ENCODE measurements around a stretch of chr16.

GRCh38 chr16:82628712-82629349, 2.1 kb downstream of the CDH13 start:
- PRO-cap, result no peak
- RAMPAGE, long total RNA, 4 experiments, result no peak in any of the 4 experiments

DNA sequence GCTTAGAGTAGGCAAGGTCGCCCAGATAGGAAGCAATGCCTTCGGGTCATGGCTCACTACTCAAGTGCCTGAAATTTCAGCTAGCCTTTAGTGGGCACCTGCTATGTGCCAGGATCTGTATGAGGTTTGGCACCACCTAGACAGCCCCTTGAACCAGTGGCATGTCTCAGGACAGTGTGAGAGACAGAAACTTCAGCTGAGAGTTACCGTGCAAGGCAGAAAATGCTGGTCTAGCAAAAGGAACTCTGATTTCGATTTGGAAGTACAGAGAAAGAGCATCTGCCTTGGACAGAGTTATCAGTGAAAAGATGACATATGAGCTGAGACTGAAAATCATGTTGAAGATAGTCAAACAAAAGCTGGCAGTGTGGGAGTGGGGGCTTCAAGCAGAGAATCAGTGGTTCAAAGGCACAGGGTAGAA, 29.1 kb downstream of the CDH13 start:
- PRO-cap, result no peak
- RAMPAGE, long total RNA, 4 experiments, result no peak in any of the 4 experiments

- PRO-cap, result no peak
- RAMPAGE, long total RNA, 4 experiments, result no peak in any of the 4 experiments
These were observed 123.3 kb downstream of the CDH13 start for GRCh38 chr16:82750119-82750477.

DNA sequence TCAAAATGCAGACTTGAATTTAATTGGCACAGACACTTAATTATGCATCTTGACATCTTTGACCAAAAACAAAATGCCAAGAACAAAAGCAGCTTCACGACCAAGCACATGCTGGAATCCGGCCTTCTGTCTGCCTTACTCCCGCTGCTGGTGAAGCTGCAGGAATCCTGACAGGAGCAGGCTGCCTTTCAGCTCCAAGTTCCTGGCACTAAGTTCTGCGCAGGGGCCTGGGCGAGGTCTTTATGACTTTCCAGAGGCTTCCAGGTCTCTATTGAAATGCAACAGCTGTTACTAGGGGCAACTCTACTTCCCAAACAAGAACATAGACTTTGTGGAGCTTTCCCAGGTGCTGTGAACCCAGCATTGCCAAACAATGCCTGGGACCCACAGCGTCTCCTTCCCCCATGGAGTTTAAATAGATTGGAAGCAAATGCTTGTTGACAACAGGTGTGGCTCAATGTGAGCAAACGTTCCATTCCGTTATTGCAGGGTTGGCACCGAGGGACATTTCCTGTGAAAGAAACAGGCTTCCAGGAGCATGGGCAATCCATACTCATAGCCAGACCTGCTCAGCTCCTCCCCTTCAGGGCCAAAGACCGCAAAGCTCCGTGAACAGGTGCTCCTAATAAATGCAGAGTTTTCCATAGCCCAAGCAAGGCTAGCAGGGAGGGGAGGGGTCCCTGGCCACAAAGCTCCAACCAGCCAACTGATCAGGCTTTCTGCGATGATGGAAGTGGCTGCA, 156.0 kb downstream of the CDH13 start:
- PRO-cap, result no peak
- RAMPAGE, long total RNA, 4 experiments, result no peak in any of the 4 experiments

DNA sequence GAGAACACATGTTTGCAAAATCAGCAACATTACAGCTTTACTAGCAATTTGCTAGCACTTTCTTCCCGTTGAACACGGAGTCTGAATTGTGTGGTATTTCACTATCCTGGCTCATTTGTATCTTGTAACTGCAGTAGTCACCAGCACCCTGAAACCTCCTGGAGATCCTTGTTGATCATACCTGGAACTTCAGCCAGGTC, 334.6 kb upstream of the HSBP1 start:
- PRO-cap, result no peak
- RAMPAGE, long total RNA, 4 experiments, result no peak in any of the 4 experiments

DNA sequence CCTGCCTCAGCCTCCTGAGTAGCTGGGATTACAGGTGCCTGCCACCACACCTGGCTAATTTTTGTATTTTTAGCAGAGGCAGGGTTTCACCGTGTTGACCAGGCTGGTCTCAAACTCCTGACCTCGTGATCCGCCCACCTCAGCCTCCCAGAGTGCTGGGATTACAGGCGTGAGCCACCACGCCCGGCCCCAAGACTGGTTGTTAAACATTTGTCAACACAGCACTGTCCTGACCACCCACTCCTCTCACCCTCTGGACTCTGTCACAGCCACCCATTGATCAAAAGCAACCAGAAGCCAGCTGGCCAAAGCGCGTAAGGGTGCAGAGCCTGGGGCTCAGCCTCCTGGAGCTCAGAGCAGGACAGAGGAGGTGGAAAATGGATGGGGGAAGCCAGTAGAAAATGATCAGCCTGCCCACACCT, 14.9 kb upstream of the OSGIN1 start:
- PRO-cap, result no peak
- RAMPAGE, long total RNA, 4 experiments, result no peak in any of the 4 experiments

DNA sequence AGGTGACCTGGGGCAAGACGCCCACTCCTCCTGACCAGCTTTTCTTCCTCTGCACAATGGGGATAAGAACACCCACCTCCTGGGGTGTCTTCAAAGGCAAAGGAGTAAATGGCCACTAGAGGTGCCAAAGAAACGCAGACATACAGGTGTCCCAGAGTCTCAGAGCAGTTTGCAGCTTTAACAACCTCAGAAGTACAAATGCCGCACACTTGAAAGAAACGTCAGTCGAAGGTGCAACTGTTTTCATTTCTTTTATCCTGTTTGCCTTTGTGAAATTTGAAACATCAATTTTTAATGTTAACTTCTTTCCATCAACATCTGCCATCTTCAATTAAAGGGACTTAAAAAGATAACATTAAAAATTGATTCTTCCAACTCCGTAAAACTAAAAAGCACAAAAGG, 1.1 kb downstream of the OSGIN1 start:
- PRO-cap, result no peak
- RAMPAGE, long total RNA, 4 experiments, result no peak in any of the 4 experiments

DNA sequence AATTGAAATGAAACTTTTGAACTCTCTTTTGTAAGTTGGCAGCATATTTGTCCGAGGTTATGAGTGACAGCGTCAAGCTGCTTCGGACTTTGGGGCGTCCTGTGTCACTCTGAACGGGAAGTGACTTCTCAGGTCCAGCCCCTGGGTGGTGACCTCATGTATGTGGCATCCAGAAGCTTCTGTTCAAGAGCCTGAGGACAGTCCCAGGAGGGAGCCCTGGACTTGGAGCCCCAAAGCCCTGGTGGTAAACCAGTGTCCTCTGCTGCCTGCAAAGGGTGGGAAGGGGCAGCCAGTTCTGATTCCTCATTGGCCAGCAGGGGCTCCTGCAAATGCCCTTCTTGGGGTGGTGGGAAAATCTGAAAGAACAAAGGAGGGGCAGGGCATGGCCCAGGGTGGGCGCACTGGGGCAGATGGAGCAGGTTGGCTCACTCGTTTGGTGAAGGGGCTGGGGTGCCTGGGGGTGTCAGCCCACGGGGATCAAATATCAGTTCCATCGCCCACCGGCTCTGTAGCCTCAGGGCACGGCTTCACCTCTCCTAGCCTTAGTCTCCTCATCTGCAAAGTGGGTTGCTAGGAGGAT, 1.6 kb downstream of the OSGIN1 start:
- PRO-cap, result no peak
- RAMPAGE, long total RNA, 4 experiments, result no peak in any of the 4 experiments

GRCh38 chr16:84143795-84144989, 785 bp downstream of the HSDL1 start:
- PRO-cap, result no peak
- RAMPAGE, long total RNA, 4 experiments, result no peak in any of the 4 experiments

DNA sequence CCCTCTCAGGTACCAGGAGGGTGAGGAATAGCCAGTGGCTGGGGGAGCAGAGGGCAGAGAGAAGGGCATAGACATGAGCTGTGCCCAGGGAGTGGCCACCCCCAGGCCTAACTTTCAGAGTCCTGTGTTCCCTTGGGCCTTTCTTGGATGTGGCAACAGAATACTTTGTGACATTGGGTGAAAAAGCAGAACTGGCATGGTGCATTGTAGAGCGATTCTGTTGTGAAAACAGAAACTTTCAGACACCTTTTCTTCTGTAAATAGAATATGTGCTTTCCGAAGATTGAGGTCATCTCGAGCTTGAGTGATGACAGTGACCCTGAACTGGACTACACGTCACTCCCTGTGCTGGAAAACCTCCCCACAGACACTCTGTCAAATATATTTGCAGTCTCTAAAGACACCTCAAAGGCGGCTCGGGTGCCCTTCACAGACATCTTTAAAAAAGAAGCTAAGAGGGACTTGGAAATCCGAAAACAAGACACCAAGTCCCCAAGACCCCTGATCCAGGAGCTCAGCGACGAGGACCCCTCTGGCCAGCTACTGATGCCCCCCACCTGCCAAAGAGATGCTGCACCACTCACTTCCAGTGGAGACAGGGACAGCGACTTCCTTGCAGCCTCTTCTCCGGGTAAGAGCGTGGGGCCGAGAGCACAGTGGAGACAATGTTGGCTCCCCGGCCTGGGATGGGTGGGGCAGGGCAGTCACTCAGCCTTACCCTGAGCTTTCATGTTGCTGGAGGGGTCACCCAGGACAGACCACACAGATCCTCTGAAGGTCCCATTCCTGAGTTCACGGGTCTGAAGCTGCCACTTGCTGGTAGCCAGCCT, 11.0 kb downstream of the TAF1C start:
- PRO-cap, result no peak
- RAMPAGE, long total RNA, 4 experiments, result start-site peak on the plus strand in 1 of 4 experiments, centred at position 383 of the sequence, 5 reads per replicate

DNA sequence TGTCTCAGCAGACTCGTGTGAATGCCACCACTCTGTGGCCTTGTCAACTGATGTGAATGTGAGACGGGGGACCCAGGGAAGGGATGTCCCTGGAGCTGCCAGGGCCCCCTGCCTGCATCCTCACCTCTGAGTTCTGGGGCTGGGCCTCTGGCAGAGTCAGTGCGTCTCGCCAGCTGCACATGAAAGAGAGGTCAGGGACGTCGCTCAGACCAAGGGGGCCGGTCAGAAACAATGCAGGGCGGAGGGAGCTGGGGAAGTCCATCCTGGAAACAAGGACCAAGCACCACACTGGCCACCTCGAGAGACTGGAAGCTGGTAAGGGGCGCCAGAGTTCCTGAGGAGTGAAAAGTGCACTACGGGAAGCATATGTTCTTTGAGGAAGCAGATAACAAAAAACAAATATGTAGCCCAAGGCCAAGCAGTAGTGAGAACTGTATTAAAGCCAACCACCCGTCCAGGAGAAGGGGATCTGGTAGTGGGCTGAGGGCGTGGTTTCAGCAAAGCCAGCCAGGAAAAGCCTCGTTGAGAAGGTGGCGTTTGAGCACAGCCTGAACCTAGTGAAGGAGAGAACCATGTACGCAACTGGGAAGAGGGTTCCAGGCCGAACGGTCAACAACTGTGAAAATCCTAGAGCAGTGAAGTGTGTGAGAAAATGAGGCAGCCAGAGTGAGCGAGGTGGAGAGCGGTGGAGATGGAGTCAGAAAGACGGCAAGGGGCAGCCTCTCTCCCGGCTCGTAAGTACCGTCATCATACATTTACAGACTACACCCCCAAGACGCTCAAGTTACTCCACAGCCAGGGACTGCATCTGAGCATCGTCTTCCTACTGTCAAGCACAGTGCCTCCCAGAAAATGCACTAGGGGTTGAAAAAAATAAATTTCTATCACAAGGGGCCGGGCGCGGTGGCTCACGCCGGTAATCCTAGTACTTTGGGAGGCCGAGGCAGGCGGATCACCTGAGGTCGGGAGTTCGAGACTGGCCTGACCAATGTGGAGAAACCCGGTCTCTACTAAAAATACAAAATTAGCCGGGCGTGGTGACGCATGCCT, 1.8 kb downstream of the TAF1C start:
- PRO-cap, result no peak
- RAMPAGE, long total RNA, 4 experiments, result start-site peak on the plus strand in 2 of 4 experiments, centred at positions 510 to 535 of the sequence, 17 to 50 reads per replicate

GRCh38 chr16:84340130-84340888, 28.0 kb upstream of the ATP2C2 start:
- PRO-cap, result no peak
- RAMPAGE, long total RNA, 4 experiments, result no peak in any of the 4 experiments

GRCh38 chr16:84341327-84341890, 26.9 kb upstream of the ATP2C2 start:
- PRO-cap, result no peak
- RAMPAGE, long total RNA, 4 experiments, result no peak in any of the 4 experiments

GRCh38 chr16:84532077-84532736, 27.7 kb upstream of the MEAK7 start:
- PRO-cap, result no peak
- RAMPAGE, long total RNA, 4 experiments, result no peak in any of the 4 experiments

GRCh38 chr16:84548852-84549959, 44.7 kb upstream of the MEAK7 start:
- PRO-cap, result no peak
- RAMPAGE, long total RNA, 4 experiments, result no peak in any of the 4 experiments

DNA sequence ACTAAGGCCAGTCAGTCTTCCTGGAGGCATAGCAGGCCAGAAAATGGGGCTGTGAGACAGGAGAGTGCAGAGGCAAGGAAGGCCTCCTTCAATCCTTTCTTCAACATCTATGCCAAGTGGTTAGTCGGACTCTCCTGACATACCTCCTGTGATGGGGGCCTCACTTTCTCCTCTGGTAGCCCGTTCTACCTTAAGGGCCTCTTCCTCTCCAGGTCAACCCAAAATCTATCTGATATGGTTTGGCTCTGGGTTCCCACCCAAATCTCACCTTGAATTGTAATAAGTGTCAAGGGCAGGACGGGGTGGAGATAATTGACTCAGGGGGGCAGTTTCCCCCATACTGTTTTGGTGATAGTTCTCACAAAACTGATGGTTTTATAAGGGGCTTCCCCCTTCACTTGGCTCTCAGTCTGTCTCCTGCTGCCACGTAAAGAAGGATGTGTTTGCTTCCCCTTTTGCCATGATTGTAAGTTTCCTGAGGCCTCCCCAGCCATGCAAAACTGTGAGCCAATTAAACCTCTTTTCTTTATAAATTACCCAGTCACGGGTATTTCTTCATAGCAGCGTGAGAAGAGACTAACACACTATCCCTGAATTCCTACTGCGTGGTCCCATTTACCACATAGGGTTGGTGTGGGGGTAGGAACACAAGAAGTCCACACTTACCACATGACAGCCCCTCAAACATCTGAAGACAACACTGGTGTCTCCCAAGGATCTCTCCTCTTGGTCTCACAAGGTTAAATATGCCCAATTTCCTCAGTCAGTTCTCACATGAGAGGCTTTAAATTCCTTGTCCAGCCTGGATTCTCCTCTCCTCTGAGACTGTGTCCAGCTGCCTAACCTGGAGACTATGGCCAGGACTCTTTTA, 8.3 kb downstream of the COTL1 start:
- PRO-cap, result no peak
- RAMPAGE, long total RNA, 4 experiments, result no peak in any of the 4 experiments

DNA sequence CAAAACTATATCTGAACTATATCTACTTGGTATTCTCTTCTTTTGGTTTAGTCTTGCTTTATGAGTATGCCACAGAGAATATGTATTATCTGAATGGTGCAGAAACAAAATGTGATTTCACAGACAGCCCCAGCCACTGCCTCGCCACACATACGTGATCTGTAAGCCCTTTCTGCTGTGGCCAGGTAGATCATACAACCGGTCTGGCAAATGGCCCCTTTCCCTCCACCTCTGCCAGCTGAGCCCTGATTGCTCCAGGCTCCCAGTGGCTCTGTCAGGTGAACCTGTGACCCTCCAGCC, 6.2 kb downstream of the COTL1 start:
- PRO-cap, result no peak
- RAMPAGE, long total RNA, 4 experiments, result no peak in any of the 4 experiments

DNA sequence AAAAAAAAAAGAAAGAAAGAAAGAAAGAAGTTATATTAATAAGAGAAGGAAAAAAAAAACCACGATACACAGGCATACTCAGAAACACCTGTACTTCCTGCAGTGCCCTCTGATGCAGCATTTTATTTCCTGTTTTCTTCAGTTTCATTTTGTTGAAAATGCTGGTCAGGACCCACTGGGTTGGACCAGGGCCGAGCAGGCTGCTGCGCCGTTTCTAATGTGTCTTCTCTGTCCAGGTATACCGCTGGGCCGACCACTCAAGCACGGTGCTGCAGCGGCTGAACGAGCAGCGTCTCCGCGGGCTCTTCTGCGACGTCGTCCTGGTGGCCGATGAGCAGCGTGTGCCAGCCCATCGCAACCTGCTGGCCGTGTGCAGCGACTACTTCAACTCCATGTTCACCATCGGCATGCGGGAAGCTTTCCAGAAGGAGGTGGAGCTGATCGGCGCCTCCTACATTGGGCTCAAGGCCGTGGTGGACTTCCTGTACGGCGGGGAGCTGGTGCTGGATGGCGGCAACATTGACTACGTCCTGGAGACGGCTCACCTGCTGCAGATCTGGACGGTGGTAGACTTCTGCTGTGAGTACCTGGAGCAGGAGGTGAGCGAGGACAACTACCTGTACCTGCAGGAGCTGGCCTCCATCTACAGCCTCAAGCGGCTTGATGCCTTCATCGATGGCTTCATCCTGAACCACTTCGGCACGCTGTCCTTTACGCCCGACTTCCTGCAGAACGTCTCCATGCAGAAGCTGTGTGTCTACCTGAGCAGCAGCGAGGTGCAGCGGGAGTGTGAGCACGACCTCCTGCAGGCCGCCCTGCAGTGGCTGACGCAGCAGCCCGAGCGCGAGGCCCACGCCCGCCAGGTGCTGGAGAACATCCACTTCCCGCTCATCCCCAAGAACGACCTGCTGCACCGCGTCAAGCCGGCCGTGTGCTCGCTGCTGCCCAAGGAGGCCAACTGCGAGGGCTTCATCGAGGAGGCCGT, 8.6 kb downstream of the KLHL36 start:
- PRO-cap, result no peak
- RAMPAGE, long total RNA, 4 experiments, result no peak in any of the 4 experiments

GRCh38 chr16:84664417-84665649, 16.5 kb downstream of the KLHL36 start:
- PRO-cap, result no peak
- RAMPAGE, long total RNA, 4 experiments, result no peak in any of the 4 experiments

- PRO-cap, result no peak
- RAMPAGE, long total RNA, 4 experiments, result start-site peak on the minus strand in 1 of 4 experiments, at chr16:84730582-84730614 at its widest, 9 reads per replicate
These were observed 30.7 kb downstream of the USP10 start for GRCh38 chr16:84730361-84730954.